ENCODE data around the genes PLCL2 and ZNF385D.

- RRBS: 3% methylated on average over 16 of the region's 63 CpGs
Measured at GRCh38 chr3:16884600-16885066, at the start of gene PLCL2. PLCL2 (plus strand) TSS chr3:16884955.

DNA sequence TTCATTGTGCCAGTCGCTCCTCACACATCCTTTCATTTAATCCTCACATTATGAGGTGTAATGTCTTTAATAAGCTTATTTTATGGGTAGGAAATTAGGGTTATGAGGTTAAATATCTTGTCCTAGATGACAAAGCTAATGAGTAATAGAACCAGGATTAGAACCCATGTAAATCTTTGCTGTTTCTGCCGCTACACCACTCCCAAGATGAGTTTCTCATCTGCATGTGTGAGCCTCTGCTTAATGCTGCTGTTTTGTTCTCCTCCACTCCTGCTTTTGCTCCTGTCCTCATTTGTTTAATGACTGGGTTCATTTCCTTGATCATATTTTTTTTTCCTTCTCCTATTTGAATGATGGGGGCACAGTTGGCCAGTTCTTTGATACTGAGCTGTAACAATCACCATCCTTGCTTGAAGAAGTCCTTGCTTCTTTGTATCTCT is 155.9 kb downstream of the PLCL2 start:
- RRBS: no CpG with 5 or more reads among the region's 2 CpGs

DNA sequence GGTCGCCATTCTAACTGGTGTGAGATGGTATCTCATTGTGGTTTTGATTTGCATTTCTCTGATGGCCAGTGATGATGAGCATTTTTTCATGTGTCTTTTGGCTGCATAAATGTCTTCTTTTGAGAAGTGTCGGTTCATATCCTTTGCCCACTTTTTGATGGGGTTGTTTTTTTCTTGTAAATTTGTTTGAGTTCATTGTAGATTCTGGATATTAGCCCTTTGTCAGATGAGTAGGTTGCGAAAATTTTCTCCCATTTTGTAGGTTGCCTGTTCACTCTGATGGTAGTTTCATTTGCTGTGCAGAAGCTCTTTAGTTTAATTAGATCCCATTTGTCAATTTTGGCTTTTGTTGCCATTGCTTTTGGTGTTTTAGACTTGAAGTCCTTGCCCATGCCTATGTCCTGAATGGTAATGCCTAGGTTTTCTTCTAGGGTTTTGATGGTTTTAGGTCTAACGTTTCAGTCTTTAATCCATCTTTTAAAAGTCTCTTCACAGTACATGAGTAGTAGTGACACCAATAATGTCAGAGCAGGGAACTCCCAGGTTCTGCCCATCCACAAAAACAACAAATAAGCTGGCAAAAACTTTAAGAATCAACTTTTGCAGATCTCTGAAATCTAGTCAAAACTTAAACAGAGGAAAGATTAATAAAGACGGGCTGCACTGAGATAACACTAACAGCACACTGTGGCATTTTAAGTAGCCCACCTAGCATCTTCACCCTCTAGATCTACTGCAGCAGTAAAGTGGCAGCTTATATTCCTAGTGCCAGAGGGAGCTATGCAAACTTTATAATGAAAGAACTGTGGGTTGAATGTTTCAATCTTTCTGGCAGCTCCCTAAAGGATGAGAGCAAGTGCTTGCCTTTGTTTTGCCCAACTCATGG is 256.2 kb downstream of the TBC1D5 start:
- RRBS: no CpG with 5 or more reads among the region's 5 CpGs

DNA sequence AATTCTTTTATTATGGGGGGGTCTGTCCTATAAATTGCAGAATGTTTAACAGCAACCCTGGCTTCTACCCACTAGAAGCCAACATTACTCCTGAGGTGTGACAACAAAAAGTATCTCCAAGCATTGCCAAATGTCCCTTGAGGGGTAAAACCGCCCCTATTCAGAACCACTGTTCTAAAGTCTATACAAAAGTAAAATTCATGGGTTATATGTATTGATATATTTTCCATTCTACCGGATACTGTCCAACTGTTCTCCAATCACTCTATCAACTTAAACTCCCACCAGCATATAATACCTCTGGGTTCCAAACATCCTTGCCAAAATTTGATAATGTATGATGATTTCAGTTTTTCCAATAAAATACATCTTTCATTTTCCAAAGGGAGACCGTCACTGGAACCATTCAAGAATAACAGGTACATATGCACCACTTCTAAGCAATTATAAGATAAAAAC is 33.9 kb downstream of the TBC1D5 start:
- RRBS: no CpG with 5 or more reads among the region's 3 CpGs

- RRBS: no CpG with 5 or more reads among the region's 6 CpGs
Measured at GRCh38 chr3:18111799-18112263, 313.3 kb downstream of the SATB1 start.

GRCh38 chr3:18341093-18341478 is 84.1 kb downstream of the SATB1 start:
- RRBS: no CpG with 5 or more reads among the region's 1 CpG

GRCh38 chr3:18348950-18349699 is 76.0 kb downstream of the SATB1 start:
- RRBS: no CpG with 5 or more reads among the region's 16 CpGs

GRCh38 chr3:18422923-18423292 is 2.2 kb downstream of the SATB1 start:
- RRBS: no CpG with 5 or more reads among the region's 4 CpGs

- RRBS: no CpG with 5 or more reads among the region's 5 CpGs
Measured at GRCh38 chr3:18442915-18443281, 17.8 kb upstream of the SATB1 start.

GRCh38 chr3:18743796-18744104 is 318.6 kb upstream of the SATB1 start:
- RRBS: no CpG with 5 or more reads among the region's 2 CpGs

DNA sequence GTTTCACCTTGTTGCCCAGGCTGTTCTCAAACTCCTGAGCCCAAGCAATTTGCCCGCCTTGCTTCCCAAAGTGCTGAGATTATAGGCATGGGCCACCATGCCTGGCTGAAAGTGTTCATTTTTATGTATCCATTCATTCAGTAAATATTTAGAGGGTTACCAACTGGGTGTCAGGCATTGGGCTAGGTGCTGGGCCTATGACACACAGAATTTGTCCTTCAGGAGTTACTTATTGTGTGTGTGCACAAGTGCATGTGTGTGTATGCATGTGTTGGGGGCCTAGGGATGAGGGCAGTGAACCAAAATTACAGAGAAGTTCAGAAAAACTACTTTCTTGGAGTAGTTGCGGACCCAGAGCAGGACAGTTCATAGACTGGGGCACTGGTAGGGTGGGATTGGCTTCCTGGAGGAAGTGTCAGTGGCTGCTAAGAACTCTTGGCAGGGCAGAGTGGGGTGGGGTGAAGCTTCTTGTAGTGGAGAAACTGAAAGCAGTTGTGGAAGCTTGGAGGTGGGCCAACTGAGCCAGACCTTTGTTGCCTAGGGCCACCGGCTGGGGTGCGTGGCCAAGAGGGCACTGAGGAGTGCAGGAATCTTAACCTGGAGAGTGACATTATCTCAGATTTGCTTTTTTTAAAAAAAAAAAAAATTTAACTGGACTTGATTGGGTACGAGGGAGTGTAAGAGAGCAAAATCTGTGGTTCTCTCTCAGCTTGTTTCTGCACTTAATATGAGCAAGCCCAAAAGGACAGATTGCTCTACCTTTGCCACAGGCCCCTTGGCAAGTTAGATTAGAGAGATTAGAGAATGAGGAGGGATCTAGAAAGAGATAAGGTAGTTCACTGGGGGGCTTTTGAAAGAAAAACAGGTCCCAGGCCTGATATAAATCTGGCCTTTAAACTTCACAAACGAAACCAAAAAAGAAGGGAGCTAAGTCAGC is 3.1 kb downstream of the KAT2B start:
- RRBS: no CpG with 5 or more reads among the region's 6 CpGs

GRCh38 chr3:20119427-20120016 is 66.5 kb downstream of the SGO1 start:
- RRBS: no CpG with 5 or more reads among the region's 3 CpGs

DNA sequence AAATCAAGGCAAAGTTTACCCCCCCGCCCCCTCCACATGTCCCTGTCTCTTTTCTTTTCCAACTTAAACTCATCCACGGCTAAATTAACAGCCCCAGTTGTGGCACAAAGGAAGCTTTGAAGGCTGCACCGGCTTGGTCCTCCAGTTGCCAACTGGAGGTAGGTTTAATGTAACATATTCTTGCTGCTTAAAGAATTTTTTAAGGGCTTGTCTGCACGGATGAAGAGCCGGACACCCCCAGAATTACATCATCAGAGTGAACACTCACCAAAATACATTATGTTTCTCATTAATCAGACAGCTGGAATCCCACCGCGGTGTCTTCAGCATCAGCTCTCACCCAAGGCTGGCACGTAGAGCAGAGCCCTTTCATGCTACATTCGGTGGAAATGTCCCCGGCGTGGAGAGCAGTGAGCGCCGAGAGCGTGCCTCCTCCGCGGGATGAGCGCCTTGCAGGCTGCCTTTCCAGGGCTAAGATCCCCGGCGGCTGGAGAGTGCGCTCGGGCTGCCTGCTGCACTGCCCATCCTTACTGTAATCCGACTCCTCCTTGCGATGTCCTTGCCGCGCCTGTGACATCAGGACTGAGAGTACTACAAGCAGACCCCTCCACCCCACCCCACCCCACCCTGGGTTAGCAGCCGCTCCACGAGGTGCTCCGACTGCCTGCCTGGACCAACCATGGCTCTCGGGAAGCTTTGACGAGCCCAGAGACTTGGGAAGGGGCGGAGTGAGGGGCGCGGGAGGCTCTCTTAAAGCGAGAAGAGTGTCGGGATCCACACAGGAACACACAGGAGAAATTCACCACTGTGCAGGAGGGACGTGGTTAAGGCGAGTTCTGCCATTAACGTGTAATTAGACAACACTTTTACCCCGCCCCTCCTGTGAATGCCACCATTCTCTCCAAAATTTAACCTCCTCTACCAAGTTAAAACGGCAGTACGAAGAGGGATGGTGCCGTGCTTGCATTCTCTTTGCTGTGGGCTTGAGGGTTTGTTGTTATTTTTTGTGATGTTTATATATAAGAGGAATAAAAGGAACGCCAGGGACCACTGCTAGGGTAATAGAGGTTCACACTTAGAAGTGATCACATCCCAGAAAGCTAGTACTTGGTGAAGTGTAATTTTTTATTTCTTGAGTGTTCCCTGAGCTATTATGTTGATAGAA is at the start of gene ZNF385D:
Gene ZNF385D (minus strand): TSS at position 584 of the 1,165 bp plus-strand sequence.
- RRBS: 9% methylated on average over 9 of the region's 43 CpGs

GRCh38 chr3:22121017-22121590 is 370.1 kb upstream of the ZNF385D start:
- RRBS: no CpG with 5 or more reads among the region's 5 CpGs

- RRBS: 7% methylated on average over 30 of the region's 77 CpGs
Measured at GRCh38 chr3:22372284-22373251, 621.6 kb upstream of the ZNF385D start.

GRCh38 chr3:22381508-22382129 is 630.6 kb upstream of the ZNF385D start:
- RRBS: no CpG with 5 or more reads among the region's 13 CpGs

DNA sequence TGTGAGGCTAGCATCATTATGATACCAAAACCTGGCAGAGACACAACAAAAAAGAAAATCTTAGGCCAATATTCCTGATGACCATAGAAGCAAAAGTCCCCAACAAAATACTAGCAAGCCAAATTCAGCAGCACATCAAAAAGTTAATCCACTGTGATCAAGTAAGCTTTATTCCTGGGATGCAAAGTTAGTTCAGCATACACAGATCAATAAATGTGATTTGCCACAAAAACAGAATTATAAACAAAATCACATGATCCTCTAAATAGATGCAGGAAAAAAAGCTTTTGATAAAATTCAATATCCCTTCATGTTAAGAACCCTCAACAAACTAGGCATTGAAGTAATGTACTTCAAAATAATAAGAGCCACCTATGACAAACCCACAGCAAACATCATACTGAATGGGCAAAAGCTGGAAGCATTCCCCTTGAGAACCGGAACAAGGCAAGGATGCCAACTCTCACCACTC is 161.7 kb downstream of the UBE2E2 start:
- RRBS: no CpG with 5 or more reads among the region's 1 CpG

GRCh38 chr3:23975063-23975316 is 29.9 kb downstream of the NR1D2 start:
- RRBS: no CpG with 5 or more reads among the region's 3 CpGs

DNA sequence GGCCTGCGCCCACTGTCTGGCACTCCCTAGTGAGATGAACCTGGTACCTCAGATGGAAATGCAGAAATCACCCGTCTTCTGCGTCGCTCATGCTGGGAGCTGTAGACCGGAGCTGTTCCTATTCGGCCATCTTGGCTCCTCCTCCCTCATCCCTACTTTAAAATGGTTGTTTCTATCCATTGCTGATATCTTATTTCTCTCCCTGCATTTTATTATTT is 150.2 kb downstream of the NR1D2 start:
- RRBS: no CpG with 5 or more reads among the region's 6 CpGs

DNA sequence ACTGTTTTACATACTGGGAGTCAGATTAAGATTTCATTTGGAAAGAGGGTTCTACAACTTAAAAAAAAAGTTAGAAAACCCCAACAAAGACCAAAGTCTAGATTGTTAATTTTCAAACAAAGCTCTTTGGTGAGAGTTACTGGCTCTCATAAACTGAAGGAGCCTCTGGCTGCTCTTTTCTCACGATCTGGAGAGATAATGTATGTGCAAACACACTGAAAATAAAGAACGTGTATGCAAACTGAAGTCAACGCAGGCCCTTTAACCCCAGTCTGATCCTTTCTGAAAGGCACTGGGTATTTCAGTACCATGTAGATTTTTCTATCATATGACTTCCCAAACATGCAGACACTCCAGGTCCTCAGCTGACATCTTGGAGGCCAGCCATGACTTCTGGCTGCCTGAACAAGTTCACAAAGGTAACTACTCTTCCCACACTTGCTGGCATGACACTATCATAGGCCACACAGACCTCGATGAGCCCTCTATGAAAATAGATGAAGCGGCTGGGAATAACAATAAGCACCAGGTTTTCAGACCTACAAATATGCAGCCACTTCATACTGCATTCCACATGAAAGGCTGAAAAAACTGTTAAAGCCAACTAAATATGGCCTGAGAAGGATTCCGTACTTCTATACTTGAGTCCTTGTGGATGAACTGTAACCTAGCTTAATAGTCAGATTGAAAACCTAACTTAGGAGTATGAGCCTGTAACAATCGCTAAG is 121.4 kb downstream of the THRB start:
- RRBS: no CpG with 5 or more reads among the region's 7 CpGs